Brain (tissue), 1 donor: Measurements from ENCODE around the genes MIP, NEMP1 and NXPH4.

- RRBS: no CpG with 5 or more reads among the region's 1 CpG
These were observed at the start of gene MIP for GRCh38 chr12:56454596-56454795. Gene MIP, minus strand, starts transcription at chr12:56454657.

- RRBS: 6% methylated on average over 10 of the region's 23 CpGs
These were observed 429 bp upstream of the GLS2 start for GRCh38 chr12:56488461-56488718.

DNA sequence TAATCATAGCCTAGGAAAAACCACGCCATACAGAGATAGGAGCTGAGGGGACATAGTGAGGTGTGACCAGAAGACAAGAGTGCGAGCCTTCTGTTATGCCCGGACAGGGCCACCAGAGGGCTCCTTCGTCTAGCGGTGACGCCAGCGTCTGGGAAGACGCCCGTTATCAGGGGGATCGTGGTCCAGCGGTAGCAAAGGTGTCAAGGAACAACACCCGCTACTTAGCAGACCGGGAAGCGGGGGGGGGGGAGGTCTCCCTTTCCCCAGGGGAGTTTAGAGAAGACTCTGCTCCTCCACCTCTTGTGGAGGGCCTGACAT lies 8.8 kb upstream of the GLS2 start:
- RRBS: no CpG with 5 or more reads among the region's 14 CpGs

DNA sequence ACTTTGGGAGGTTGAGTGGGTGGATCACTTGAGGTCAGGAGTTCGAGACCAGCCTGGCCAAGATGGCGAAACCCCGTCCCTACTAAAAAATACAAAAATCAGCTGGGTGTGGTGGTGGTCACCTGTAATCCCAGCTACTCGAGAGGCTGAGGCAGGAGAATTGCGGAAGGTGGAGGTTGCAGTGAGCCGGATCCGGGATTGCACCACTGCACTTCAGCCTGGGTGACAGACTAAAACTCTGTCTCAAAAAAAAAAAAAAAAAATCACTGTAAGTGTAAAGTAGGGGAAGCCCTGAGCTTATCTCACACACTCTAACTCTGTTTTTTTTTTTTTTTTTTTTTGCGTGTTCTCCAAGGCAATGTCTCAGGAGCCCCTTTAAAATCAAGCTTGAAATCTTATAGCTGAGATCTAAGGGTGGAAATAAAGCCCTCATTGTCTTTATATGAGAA lies 413 bp upstream of the RBMS2 start:
- RRBS: no CpG with 5 or more reads among the region's 8 CpGs

DNA sequence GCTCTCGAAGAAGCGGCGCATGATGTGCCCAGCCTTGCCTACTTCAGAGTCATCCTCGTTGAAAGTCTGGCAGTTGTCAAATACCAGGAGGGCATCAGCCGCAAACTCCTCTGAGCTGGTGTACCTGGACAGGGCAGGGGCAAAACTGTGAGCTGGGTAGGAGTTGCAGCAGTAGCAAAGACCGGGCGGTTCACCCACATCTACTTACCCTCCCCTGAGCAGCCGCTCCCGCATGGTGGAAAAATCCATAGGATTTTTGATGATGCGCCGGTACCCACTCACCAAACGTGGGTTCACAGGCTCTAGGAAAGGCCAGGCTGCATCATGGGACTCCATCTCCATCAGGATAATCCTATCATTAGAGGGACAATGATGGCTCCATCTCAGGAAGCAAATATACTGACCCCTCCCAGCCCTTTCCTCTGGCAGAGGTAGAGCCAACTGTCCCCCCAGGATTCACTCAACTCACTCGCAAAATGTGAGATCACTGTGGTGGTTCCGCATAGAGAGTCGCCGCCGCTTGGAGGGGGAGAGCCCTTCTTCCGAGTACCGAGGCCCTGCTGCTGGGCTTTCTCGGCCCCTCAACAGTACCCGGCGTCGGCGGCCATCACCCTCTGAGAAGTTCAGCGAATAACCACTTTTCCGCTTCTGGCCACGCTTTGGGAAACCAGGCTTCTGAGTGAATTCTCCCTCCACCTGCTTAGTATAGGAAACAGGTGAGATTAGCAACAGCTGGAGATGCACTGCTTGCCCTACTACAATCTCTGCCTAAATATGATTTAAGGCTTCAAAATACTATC lies 31.3 kb downstream of the BAZ2A start:
- RRBS: 87% methylated on average over 4 of the region's 27 CpGs

GRCh38 chr12:56603839-56604905 lies 26.0 kb downstream of the BAZ2A start:
- RRBS: no CpG with 5 or more reads among the region's 12 CpGs

DNA sequence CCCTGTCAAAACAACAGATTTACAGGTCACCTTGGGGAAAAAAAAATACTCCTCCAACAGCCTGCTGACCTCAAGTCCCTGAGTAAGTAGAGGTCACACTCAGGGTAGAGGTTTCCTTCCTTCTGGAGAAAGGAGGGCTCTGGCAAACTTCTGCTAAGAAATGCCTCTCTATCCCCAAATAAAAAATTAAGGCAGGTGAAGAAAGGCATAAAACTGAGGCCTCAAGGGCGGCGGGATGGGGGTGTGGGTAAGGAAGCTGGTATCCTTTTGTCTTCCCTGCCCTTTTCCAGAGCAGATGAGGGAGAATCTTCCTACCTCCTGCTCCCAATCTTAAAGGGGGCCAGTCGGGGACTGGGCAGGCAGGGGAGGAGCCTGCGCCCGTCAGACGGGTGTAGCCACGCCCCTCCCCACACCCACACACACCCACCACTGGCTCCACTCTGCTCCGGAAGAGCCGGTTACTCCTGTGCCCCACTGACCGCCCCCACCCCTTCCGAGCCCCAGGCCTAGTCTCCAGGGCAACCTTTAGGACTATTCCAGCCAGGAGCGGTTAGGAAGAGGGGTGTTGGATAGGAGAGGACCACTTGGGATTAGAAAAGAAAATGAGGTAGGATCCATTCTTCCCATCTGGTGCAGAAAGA lies 2.1 kb upstream of the BAZ2A start:
- RRBS: no CpG with 5 or more reads among the region's 12 CpGs

- RRBS: no CpG with 5 or more reads among the region's 4 CpGs
These were observed 7.5 kb upstream of the SDR9C7 start for GRCh38 chr12:56941630-56942177.

DNA sequence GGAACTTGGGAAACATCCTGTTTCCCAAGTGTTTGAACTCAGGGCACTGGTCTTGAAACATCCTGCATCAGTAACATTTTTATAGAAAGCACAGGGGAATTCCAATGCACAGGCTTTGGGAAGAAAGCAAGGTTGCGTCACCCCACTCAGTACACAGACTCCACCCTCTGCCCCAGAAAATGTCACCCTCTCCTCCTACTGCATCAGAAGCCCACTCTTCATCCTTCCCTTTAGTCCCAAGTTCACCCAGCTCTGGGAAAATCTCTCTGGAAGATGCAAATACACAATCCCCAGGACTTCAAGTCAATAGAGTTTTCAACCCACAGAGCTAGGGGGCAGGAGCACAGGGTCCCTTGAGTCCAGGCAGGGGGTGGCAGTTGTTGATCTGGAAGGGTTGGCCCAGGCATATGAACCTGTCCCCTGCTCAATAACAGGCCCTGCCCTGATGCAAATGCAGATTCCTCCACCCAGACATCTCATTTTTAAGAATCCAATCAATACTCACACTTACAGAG lies 1.7 kb downstream of the RDH16 start:
- RRBS: no CpG with 5 or more reads among the region's 1 CpG

DNA sequence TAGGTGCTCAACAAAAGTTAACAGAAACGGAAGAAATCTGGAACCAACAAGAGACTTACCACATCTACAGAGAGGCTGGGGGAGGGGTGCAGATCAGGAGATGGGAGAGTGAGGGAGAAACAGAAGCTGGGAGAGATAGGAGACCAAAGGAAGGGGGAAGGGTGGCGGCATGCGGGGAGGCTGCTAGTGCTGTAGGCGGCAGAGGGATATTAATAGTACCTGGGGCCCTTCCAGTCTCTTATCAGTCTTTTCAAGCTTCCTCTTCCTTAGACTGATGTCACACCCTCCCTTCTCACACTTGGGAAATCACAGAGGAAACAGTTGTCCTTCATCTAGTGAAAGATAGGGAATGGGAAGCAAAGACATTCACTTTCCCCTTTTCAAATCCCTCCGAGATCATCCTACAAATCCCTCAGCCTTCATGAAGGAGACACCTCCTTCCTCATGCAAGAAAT lies 6.0 kb upstream of the GPR182 start:
- RRBS: no CpG with 5 or more reads among the region's 5 CpGs

GRCh38 chr12:56996548-56996966 lies 2.3 kb downstream of the GPR182 start:
- RRBS: no CpG with 5 or more reads among the region's 6 CpGs

DNA sequence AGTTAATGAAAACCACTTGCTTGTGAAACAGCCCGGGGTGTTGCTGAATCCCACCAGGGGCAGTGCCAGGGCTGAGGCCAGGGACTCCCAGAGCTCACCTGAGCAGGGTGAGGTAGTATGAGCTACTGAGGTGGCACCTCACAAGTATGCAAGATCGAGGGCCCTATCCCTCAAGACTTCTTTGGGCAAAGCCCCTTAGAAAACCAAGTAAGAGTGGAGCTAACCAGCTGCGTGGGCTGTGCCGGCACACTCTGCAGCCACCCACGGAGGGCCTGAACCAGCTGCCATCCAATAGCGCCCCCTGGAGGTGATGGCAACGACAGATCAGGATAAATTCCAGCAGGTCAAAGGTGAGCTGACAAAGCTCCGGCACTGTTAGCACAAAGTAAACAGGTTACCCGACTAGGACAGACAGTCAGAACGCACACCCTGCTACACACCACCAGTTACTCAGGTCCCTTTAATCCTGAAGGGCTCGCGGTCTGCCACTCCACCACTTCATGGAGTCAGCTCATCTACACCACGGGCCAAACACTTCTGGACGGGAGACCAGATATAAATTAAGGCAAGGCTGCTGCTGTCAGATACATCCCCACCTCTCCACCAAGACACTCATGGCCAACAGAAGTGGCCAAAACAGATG lies 4.9 kb downstream of the ZBTB39 start:
- RRBS: 75% methylated on average over 1 of the region's 14 CpGs

DNA sequence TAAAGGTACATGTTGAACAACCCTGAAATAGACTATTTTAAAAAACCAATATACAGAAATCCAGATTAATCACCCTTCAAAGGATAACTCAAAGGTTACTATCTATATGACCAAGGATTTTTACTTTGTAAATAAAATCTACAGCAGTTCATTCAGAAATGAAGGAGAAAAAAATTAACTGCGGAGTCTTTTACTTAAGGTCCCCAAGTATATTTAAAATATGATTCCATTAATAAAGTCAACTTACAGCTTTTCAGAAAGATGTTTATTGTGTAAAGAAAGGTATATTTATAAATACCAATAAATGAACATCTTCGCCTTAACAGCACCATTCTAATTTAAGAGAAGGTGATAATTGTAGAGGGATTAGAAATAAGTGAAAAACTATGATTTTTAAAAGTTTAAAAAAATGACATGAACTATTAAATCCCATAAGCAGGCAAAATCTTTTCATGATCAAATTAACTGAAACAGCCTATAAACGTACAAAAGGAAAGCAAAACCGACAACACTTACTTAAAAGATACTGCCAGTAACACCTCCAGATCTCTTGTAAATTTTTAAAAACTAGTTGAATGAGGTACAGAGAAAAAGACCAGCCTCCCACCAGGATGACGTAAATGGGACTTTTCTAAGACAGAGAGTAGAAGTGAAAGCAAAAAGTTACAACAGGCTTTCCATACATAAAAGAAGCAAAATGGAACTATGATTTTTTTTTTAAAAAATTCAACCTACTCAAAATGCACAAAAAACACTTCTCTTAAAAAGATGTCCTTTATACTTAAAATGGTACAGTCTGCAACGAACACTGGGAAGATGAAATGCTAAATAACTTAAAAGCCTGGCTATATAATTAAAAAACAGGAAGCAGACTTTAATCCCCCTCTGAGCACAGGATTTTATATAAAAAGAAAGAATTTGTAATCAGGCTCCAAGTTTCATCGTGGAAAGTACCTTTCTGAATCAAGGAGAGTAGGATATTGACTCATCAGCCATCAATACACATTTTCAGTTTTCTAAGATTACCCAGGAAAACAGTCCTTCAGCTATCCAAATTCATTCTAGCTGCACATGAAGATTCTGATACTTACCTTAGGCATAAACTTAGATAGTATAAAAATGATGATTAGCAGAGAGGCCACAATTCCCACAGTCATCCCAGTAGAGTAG lies 14.0 kb upstream of the MYO1A start:
- RRBS: no CpG with 5 or more reads among the region's 7 CpGs

DNA sequence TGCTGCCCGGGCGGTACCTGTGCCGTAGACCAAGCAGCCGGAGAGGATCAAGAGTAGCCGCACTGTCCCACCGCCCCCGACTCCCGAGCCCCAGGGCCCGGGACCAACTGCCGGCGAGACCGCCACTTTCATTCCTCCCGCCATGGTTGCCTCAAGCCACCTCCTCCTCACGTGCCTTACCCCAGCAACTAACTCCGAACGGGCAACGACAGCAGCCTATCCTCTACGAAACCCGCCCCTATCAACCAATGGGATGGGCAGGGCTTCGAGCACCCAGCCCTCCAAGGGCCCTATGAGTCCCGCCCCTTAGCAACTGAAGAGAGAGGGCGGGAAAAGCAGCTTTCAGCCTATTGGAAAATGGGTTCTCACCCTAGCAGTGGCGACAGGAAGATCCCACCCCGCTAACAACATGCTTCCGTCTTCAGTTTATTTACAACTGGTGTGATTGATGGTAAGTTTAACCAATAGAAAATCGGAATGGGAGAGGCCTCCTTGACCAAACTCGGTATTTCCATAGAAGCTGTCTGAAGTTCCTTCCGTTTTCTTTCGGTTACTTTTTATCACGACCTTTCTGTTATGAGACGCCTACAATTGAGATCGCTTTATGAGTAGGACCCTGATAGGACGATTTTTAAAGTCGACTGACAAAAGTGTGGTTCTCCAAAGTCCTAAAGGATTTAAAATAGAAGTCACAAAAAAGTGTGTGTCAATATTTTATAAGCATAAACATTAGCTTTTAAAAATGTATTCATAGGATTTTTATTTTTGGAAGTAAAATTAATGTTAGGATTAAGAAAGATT lies at the start of gene NEMP1:
NEMP1 (minus strand) TSS at position 190 of the 801 bp plus-strand sequence.
- RRBS: 3% methylated on average over 6 of the region's 34 CpGs

- RRBS: 12% methylated on average over 1 of the region's 9 CpGs
These were observed 17.4 kb downstream of the LRP1 start for GRCh38 chr12:57145606-57146172.

- RRBS: no CpG with 5 or more reads among the region's 28 CpGs
These were observed 37.6 kb downstream of the LRP1 start for GRCh38 chr12:57165679-57166471.

- RRBS: 2% methylated on average over 56 of the region's 108 CpGs
These were observed at the start of gene NXPH4 for GRCh38 chr12:57216230-57217089. Gene NXPH4, plus strand, starts transcription at chr12:57216794.

DNA sequence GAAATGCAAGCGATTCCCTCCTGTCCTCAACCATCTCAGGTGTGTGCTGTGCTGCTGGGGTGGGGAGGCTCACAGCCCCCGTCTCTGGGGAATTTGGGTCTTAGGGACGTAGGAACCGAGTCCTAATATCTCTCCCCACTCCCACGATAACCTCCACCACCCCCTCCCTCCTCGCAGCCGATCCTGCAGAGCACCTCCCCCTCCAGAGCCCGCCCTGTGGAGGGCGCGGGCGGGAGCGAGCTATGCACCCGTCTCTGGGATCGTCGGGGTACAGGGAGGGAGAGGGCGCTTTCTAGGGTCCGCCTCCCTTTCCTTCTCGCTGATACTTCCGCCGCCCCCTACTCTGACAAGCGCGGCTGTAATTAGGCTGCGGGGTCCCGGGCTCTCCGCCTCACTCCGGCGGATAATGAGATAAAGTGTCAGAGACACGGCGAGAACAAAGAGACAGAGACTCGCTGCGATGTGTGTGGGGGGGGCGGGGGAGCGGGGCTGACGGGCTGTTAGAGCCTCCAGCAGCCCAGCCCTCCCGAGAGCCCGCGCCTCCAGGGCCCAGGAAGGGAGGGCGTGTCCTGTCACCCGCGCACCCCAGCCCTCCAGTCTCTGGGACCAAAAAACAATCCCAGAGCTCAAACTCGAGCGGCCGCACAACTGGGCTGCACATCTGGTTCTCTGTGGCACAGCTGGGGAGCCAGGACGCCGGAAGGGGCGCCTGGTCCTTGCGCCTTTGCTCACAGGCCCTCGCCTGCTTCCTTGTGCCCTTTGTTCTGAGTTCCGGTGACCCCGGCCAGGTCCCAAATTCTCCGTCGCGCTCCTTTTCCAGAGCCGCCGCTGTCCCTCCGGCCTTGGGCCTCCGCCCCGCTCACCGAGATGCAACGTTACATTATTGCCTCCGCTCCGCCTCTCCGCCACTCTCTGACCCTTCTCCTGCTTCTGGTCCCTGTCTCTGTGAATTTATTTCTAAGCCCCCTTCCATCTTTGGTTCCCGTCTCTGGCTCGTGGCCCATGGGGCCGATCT lies 1.3 kb upstream of the NDUFA4L2 start:
- RRBS: 6% methylated on average over 12 of the region's 66 CpGs

- RRBS: 3% methylated on average over 14 of the region's 46 CpGs
These were observed 2.2 kb upstream of the NDUFA4L2 start for GRCh38 chr12:57238955-57239662.

GRCh38 chr12:57475646-57476655 lies 3.7 kb downstream of the ARHGAP9 start:
- RRBS: 4% methylated on average over 8 of the region's 68 CpGs